Measurements from ENCODE around the genes SLC17A6, SVIP and ARL14EP.

DNA sequence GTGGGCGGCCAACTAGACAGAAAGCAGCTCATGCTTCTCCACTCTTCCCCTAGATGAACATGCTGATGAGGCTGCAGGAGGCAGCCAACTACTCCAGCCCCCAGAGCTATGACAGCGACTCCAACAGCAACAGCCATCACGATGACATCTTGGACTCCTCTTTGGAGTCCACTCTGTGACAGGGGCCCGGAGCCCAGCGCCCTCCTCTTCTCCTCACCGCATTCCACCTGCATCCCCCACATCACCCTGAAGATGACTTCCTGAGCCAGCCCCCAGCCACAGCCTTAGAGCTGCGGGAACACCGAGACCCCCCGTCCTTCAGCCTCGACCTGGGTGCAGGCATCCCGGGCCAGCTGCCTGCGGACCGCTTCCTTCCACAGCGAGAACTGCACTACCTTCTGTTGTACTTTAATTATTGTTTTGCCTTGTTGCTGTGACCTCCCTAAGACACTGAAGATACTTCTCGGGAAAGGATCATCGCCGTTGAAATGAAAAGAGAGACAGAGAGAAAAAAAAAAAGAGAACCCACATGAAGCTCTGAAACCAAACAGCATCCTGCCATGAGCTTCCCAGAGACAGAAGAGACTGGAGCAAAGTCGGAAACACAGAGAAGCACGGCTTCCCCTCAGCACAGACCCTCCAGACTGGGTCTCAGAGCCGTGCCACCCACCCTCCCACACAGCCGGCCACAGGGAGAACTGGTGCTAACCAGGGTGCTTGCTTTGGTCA lies 42.0 kb downstream of the DBX1 start:
- RRBS = no CpG with 5 or more reads among the region's 21 CpGs

GRCh38 chr11:20357282-20357724 lies 6.2 kb upstream of the HTATIP2 start:
- RRBS = no CpG with 5 or more reads among the region's 2 CpGs

GRCh38 chr11:20387799-20388497 lies 432 bp downstream of the PRMT3 start:
- RRBS = 2% methylated on average over 14 of the region's 44 CpGs

DNA sequence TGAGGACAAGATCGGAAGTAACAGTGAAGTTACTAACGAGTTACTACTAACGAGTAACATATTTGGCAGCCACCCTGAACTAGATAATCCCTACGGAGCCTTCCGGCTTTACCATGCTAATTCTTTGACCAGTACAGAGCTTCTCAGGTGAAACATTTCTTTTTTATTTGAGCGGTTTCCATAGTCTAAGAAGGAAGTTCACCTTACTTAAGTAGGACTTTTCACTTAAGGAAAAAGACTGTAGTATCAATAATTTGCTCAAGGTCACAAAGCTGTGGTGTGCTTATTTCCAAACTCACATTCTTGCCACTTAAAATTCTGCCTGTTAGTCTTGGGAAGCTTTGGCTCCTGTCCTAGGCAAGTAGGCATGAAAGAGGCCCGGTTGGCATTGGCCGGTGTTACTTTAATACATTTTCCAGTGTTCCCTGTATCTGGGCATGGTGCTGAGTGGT lies 1.0 kb downstream of the PRMT3 start:
- RRBS = no CpG with 5 or more reads among the region's 8 CpGs

GRCh38 chr11:20474267-20475025 lies 86.9 kb downstream of the PRMT3 start:
- RRBS = no CpG with 5 or more reads among the region's 6 CpGs

DNA sequence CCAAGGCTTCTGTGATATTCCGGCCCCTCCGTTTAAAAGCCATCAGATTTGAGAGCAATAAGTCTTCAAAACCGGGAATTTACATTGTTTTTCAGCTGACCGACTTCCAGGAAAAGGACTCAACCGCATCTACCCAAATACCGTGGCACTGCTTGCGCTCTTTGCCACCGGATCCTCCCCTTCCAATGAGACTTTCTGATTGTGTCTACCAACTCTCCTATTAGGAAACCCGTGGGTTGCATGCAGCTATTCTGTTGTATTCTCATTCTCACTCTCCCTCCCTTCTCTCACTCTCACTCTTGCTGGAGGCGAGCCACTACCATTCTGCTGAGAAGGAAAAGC lies at the start of gene SLC17A6:
SLC17A6 (plus strand) TSS at position 290 of the 342 bp plus-strand sequence.
- RRBS = 2% methylated on average over 5 of the region's 10 CpGs

DNA sequence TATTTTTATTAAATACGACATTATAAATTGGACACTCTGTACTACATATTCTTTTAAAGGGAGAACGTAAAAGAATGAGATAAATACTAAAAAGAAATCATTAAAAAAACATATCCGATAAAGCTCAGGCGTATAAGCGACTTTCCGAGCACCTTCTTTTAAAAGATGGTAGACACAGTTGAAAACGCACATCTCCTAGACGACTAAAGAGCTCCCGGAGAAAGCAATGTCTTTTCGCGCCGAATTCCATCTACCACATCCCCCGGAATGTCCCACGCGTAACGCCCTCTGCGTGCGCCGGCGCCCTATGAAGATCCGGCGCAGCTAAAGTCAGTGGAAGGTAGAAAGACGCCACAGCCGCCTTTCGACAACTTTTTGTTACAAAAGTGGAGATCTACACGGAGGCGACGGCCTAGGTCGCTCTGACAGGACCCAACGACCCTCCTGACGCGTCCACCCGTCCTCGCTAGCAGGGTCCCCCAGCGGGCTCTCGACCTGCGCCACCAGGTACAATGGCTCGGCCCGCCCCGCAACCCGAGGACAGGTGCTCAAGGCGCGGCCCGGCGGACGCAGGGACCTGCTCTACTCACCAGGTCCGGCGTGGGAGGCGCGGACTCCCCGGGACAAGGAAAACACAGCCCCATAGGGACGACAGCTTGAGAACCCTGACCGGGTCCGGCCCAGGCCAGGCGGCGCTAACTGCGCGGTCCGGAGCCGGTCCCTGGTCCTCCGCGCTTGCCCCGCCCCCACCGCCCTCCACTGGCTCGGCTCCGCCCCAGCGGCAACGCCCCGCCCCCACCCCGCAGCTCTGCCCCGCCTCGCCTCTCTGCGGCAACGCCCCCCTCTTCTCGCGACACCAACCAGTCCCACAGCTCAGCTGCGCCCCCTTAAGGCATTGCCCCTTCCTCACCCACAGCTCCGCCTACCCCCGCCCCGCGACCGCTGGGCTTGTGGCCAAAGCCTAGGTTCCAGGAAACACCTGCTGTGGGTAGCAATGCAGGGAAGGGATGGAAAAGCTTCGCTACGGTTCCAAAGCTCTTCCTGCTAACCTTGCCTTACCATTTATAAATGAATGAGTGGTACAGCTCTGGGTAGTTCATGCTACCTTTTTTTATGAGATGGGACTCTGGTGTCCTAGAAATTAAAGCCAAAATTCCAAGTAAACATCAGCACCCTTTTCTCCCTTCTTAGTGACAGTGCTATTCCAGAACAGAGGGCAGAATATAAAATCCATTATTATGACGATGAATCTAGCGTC lies at the start of gene SVIP:
SVIP (minus strand) TSS at position 697 of the 1,258 bp plus-strand sequence.
- RRBS = 0% methylated on average over 3 of the region's 86 CpGs

- RRBS = no CpG with 5 or more reads among the region's 1 CpG
Measured at GRCh38 chr11:24828787-24829101, 331.9 kb downstream of the LUZP2 start.

DNA sequence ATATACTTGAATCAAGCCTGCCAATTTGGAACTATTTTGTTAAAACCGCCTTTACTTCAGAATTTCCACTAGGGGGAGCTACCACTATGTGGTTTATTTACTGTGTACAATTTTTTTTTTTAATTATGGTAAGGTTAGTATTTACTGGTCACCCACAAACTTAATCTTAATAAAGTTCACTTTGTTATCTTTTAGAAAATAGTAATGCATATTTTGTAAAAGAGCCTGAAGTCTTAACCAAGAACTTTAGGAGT lies 47.0 kb upstream of the ANO3 start:
- RRBS = no CpG with 5 or more reads among the region's 1 CpG

DNA sequence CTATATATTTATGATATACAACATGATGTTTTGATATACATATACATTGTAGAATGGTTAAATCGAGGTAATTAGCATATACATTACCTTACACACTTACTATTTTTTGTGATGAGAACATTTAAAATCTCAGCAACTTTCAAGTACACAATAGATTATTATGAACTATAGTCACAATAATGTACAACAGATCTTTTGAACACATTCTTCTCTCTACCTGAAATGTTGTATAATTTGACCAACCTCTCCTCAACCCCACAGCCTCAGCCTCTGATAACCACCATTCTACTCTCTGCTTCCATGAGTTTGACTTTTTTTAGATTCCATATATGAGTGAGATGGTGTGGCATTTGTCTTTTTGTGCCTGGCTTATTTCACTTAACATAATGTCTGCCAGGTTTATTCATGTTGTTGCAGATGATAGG lies 34.8 kb upstream of the SLC5A12 start:
- RRBS = no CpG with 5 or more reads among the region's 1 CpG

DNA sequence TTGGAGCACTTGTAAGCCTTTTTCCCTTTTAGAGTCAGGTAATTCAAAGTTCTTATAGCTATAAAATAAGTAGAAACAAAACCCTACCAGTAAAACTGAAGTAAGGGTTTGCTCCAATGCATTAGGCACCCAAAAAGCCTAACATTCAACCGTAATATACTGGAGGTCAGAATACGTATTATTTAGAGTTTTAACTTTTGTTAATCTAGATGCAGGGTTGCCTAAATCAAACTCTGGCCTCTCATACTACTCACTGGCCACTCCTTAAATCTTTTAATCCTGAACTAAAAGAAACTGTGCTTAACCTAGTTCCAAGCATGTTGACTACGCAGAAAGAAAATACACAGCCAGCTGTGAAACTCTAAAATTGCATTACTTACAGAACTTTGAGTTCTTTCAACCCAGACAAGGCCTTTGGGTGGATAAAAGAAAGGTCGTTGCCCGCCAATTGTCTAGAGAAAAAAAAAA lies 29.1 kb upstream of the CCDC34 start:
- RRBS = no CpG with 5 or more reads among the region's 5 CpGs

GRCh38 chr11:27406056-27406840 lies 43.2 kb upstream of the CCDC34 start:
- RRBS = no CpG with 5 or more reads among the region's 5 CpGs

DNA sequence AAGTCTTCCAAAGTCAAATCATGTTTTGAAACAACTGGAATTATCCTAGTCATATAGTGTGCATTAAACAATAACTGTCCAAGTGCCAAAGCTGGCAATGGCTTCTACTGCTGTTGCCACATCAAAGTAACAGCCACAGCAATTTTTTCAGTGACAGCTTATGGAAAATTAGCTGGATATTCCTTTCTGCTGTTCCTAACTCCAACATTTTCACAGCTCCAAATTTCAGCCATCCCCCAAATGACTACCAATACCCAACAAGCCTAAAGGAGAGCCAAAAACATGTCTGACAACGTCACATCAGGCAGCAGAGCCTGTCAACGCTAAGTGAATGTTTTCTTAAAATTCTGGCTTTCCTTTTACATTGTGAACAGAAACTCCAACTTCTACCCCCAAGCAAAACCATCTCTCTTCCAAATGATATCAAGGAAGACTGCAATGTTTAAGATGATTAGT lies 45.4 kb upstream of the CCDC34 start:
- RRBS = no CpG with 5 or more reads among the region's 2 CpGs

DNA sequence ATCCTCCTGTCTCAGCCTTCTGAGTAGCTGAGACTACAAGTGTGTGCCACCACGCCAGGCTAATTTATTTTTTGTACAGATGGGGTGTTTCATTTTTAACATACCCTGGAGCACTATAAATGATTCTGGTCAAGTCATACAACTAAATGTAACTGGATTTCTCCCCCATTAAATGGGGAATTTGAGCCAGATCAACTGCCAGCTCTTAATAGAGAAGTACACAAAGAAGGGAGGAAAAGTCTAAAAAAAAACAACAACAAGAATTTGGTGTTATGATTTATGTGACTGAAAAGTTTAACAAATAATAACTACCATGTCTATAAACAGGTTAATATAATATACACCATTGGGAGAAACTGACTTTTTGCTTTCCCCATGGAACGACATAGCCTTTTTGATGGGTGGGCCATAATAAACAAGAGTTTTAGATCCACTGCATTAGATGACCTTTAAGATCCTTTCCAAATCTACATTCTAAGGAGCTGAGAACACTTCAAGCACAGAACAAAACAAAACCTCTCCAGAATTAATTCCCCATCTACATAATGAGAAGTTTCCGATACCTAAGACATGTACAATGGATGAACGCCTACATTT lies 17.4 kb downstream of the LGR4 start:
- RRBS = no CpG with 5 or more reads among the region's 4 CpGs

- RRBS = no CpG with 5 or more reads among the region's 5 CpGs
Measured at GRCh38 chr11:27460159-27460954, 12.2 kb downstream of the LGR4 start.

DNA sequence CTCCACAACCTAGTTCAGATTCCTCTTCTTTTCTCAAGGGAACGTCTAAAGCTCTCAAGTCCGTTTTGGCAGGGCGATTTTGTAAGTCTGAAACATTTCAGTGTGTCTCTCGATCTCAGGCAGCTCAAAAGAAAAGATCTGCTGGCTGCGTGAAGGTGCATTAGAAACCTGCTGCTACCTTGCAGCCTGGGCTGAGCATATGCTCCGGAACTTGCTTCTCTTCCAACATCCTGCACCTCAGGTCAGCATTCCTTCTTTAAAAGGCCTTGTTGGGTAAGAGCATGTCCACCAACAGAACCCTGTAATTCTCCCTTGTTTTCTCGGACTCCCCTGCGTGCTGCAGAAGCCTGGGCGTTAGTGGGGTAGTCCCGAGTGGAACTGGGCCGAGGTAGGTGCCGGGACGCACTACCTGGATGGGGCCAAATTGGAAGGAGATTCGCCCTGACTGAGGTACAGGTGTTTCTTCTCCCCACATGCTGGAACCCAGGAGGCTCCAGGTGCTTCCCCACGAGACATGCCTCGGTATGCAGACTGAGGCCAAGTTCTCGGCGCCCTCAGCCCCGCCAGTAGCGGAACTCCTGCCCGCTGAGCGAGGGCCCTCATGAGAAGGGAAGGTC lies 1.3 kb downstream of the LGR4 start:
- RRBS = no CpG with 5 or more reads among the region's 22 CpGs

- RRBS = no CpG with 5 or more reads among the region's 10 CpGs
Measured at GRCh38 chr11:28158717-28159701, 50.8 kb downstream of the METTL15 start.

DNA sequence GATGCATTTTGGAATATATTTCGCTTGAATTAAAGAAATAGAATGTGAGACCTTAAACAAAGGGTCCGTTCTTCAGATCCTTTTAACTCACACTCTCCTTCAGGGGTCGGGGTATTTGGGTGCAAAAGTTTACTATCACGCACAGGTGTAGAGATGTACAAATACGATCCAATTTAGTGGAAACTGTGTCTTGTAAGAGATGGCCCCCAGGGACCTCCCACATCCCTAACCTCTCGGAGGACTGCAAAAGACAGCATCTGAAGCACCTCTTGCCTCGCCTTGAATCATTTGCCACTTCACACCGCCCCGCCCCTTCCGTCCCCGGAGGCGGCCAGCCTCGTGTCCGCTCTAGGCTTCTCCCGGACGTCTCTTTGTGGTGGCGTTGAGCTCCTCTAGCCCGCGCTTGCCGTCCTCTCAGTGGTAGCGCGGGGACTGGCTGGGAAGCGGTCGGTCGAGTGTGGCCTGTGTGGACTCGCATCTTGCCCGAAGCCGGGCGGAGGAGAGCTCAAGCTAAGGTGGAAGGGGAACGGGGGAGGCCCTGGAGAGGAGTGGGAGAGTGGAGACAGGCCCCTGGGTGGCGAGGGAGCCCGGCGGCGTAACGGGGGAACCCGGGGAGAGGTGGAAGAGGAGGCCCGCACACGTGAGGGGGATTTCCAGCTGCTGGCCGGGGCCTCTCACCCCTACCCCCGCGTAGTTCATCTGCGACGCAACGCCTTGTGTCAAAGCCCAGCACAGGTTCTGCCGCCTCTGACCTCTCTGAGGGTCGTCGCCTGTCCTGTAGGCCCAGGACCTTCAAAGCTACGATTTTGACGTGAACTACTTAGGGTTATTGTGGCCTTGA lies at the start of gene ARL14EP:
ARL14EP (plus strand) TSS at position 417 of the 841 bp plus-strand sequence.
- RRBS = 1% methylated on average over 12 of the region's 49 CpGs

DNA sequence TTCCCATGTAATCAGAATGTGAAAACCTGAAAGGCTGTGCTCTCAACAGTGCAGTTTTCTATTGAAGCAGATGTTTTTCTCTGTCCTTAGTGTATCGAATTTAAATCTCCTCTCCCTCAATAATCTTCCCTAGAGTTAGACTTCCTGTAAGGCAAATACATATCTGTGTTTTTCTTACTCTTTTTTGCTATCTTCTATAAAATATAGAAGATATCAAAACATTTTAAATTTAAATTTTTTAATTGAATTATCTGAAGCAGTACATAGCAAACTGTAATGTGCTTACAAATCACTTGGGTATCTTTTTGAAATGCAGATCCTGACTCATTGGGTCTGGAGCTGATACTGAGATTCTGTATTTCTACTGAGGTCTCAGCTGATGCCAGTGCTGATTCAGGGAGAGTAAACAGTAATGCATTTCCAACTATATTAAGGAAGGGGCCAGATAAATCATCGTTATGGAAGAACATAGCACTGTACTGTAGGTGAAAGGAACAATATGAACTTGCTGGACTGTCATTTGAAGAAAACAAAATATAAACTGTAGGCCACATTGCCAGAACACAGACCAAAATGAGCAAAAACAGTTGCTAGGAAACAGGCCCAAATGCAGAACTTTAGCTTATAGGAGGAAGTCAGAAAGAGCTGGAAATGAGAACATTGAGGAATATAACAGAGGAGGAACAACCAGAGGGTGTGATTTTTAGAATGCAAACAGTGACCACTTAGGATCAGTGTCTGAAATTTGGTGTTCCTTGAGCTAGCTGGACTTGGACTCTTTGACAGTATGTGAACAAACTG lies 3.2 kb downstream of the ARL14EP start:
- RRBS = no CpG with 5 or more reads among the region's 2 CpGs

Measured in epithelial cell of prostate (primary cell).